ENCODE measurements around a stretch of chr6.

- RAMPAGE, long total RNA, result no peak
- RRBS, result no CpG with 5 or more reads among the region's 12 CpGs
Measured at GRCh38 chr6:32814898-32815865, 1.6 kb downstream of the HLA-DOB start.

GRCh38 chr6:32819492-32819944, 2.7 kb upstream of the HLA-DOB start:
- RAMPAGE, long total RNA, result no peak
- RRBS, result no CpG with 5 or more reads among the region's 5 CpGs

- RAMPAGE, long total RNA, result no peak
- RRBS, result no CpG with 5 or more reads among the region's 14 CpGs
Measured at GRCh38 chr6:32839380-32839824, 863 bp upstream of the TAP2 start.

DNA sequence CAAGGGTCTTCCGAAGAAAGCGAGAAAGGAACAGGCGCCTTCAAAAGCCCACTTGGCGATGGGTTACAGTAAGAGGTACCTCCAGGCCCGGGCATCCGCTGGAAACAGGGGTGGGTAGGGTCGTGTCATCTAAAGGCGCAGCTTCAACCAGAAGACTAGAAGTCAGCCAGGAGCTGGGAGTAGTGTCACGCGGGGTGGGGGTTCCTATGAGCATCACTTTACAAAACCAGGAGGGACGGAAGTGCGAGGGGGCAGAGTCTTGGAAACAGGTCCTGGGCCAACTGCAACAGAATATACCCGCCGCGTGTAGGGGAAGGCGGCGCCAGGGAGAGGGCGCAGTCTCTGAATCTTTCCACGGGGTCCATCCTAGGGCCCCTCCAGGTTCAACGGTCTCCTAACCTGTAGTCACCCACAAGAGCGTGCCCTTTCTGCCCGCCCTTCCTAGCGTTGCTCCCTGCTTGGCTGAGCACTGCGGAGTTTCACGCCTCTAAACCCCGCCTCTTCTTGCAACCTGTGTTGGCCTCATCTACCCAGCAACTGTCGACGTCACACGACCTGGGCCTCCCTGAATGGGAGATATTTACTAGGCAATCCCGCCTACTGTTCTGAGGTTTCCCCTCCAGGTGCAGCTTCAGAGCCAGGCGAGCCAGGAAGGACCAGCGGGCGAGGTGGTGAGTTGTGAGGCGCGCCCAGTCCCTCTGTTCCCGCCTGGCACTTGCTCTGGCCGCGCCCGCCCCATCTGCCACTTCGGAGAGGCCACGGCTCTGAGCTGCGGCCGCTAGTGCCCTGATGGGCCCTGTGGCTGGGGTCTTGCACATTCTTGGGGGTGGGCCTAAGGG, 572 bp upstream of the PSMB8 start:
- RAMPAGE, long total RNA, result start-site peak on the minus strand centred at position 171 of the sequence, 52 bp wide, 20 and 25 reads in 2 replicates
- RRBS, result no CpG with 5 or more reads among the region's 43 CpGs

DNA sequence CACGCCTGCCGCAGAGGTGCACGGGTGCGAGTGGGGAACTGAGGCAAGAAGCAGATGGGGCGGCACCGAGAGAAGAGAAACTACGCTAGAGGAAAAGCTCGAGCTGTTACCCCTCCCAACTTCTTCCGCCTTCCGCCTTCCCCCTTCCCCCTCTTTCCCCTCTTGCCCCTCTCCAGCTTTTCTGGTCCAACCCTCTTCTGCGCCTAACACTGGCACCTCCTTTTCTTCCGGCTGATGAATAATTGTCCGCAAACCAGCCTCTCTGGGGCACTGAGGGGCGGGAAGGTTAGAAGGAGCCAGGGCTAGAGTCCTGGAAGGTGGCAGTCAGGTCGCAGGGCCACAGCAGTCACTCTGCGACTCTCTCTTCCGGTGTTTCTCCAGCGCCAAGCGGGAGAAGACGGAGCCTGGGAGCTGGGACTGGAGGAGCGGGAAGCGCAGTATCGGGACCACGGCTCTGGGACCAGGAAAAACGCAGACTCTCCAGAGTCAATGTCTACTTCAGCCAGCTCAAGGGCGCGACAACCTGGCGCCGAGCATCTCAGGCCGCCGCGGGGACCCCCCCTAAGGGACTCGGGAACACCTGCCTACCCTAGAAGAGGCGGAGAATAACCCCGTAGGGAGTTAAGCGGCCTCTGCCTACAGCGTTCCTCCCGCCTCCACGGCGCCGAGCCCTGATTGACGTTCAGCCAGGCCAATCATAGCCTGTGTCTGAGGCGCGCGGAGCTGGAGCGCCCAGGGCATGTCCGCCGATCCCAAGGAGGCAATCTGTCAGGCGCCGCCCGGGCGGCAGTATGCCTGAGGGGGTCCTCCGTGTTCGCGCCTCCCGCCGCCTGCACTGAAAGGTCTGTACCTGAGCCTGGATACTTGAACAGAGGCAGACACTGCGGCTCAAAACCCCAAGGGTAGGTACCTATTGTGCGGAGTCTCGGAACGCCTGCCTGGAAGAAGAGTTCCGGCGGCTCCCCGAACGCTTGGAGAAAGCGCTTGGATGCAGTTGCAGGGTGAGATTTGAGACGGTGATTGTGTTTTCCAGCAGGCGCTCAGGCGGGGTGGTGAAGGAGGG, 40.4 kb downstream of the PSMB9 start:
- RAMPAGE, long total RNA, result start-site peak on the plus strand centred at position 740 of the sequence, 66 bp wide, 246 and 382 reads in 2 replicates
- RRBS, result no CpG with 5 or more reads among the region's 69 CpGs

GRCh38 chr6:32936090-32936951, 4.5 kb downstream of the HLA-DMB start:
- RAMPAGE, long total RNA, result no peak
- RRBS, result no CpG with 5 or more reads among the region's 10 CpGs

DNA sequence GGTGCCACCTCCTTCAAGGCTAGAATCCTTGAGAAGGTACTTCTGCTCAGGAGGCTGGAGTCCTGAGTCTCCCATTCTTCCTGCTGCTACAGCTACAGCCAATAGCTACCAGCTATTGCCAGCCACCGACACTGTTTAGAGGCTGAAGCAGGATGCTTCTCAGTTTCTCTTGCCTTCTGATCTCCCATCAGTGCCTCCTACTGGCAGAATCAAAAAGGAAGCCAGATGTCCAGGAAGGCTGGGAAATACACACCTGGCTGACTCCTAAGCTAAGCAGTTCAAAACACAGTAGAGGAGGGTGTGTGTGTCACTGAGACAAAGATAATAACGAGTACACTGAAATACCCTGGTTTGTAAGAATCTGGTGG, 2.1 kb upstream of the HLA-DMA start:
- RAMPAGE, long total RNA, result no peak
- RRBS, result no CpG with 5 or more reads among the region's 2 CpGs

- RAMPAGE, long total RNA, result no peak
- RRBS, result no CpG with 5 or more reads among the region's 11 CpGs
Measured at GRCh38 chr6:32977613-32978418, 9.4 kb downstream of the BRD2 start.

DNA sequence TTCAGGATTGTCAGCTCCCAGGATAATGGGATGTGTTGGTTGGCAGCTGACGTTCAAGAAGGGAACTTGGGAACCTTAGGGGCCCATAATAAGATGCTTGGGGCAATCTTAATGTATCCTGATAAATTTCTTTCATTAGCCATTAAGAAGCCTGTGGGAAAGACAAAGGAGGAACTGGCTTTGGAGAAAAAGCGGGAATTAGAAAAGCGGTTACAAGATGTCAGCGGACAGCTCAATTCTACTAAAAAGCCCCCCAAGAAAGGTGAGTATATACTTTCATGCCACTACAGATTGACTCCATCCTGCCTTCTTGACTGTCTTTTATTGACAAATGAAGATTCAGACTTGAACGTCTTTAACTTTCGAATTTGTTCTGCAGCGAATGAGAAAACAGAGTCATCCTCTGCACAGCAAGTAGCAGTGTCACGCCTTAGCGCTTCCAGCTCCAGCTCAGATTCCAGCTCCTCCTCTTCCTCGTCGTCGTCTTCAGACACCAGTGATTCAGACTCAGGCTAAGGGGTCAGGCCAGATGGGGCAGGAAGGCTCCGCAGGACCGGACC, 11.9 kb downstream of the BRD2 start:
- RAMPAGE, long total RNA, result no peak
- RRBS, result no CpG with 5 or more reads among the region's 14 CpGs

- RAMPAGE, long total RNA, result no peak
- RRBS, result no CpG with 5 or more reads among the region's 4 CpGs
Measured at GRCh38 chr6:32980763-32981349, 12.5 kb downstream of the BRD2 start.

DNA sequence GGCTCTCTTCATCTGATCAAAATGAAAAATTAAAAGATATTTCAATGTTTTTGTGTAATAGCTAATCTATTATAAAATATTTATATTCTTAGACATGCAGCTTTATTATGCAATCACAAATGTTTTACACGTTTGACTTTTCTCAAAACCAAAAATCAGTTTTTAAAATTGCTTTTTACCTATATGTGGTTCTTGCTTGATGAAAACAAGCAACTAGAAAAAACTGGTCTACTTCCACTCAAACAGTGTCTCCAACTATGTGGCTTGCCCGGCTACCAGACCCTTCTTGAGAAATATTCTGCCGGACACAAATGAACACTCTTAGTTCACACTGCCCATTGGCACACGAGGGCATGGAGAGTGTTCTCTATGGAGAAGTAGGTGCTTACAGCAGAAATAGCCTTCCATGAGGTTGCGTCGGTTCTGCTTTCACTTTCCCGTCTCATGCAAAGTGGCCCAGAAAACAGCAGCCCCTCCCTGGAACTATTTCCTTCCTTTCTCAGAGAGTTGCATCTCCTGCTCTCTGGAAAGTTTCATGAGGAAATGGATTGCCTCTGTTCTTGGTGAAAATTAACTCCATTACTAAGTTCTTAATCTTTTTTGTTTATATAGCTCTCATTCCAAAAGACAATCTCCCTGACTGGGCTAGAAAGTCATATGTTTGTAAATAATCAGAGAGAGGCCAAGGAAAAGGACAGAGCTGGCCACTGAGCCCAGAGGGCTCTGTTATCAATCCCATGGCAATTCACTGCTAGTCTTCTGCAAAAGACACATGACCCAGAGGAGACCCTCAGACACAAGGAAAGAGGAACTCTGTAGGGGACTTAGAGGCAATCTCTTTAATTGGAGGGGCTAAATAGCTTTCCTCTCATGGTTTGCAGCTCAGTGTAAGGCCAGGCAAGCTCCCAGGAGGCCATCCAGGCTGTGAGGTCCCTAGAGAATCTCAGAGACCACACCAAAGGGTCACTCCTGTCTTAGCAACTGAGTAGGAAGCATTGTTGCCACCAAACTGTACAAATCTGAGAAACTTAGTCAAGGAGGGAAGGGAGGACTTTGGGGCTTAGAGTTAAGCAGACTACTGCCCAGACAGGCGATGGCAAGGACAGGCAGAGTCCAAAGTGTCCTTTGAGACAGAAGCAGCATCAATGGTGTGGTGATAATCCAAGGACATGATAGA, 9.7 kb upstream of the HLA-DOA start:
- RAMPAGE, long total RNA, result no peak
- RRBS, result no CpG with 5 or more reads among the region's 8 CpGs

- RAMPAGE, long total RNA, result no peak
- RRBS, result no CpG with 5 or more reads among the region's 1 CpG
Measured at GRCh38 chr6:33028351-33028835, 19.0 kb upstream of the HLA-DOA start.

DNA sequence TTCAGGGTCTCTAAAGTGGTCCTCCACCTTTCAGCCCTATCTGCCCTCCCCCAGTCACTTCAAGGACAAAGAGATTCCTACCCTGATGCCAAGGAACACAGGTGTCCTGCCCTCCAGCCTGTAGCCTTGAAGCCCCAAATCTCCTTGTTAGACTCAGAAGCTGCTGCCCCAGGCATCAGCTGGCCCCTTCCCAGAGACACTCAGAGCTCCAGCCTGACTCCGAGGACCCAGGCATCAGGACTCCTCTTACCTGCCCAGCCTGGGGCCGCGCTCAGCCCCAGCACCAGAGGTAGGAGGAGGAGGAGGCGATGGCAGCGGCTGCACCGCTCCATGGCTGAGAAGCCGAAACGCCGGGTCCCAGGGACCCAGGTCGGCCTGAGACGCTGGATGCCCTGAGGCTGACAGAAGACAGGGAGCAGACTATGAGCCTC, 343 bp downstream of the COL11A2 start:
- RAMPAGE, long total RNA, result no peak
- RRBS, result 2% methylated on average over 3 of the region's 11 CpGs

- RAMPAGE, long total RNA, result no peak
- RRBS, result 2% methylated on average over 20 of the region's 73 CpGs
Measured at GRCh38 chr6:33192839-33193880, 893 bp upstream of the COL11A2 start.

DNA sequence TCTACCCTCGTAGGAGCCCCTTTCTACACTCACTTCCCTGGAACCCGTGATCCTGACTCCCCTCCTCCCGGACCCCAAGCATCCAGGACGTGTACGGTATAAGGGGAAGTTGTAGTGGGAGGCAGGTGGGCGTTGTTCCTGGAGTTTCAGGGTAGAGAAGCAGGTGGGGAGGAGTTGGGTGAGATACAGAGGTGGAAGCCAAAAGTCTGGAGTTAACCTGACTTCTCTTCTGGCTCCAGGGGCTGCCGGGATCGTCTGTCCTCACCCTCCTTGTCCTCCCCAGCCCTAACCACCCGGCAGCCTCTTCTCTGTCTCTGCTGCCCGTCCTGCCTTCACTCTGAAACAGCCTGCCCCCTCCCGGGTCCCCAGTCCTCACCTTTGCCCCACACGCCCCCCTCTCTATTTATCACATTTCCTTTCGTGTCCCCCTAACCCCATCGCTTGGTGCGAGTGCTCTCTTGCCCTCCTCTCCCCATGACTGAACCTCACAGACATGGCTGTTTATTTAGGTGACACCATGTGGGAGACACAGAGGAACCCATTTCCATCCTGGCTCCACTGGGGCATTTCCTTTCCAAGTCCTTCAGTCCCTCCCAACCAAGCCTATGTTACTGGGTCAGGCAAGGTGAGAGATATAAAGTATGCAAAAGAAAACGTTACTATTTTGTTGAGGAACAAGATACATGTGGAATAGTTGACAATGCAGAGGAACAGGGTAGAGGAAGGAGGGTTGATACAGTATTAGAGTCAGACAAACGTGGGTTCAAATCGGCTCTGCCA, 5.7 kb downstream of the RING1 start:
- RAMPAGE, long total RNA, result no peak
- RRBS, result 3% methylated on average over 3 of the region's 18 CpGs

- RAMPAGE, long total RNA, result no peak
- RRBS, result no CpG with 5 or more reads among the region's 6 CpGs
Measured at GRCh38 chr6:33279599-33280022, 2.7 kb downstream of the B3GALT4 start.

DNA sequence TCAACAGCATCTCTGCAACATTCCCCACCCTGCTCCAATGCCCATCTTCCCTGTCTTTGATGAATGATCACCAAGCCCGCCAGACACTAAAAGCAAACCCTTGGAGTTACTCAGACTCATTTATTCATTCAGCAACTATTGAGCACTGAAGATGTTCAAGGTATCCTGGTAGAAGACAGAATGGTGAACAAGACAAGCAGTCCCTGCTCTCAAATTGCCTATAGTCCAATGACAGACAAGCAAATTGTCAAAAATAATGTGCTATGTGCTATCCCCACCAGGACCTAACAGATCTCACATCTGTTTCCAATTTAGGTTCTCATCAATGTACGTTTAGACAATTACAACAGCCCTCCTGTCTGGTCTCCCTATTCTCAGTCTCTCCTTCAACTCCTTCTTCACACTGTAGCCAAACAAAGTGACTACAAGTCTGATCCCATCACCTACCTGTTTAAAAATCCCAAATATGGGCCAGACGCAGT, 7.5 kb upstream of the RGL2 start:
- RAMPAGE, long total RNA, result no peak
- RRBS, result no CpG with 5 or more reads among the region's 3 CpGs

DNA sequence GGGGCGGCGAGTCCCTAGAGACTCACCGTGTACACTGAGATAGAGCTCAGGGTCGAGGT, 381 bp downstream of the TAPBP start:
- RAMPAGE, long total RNA, result no peak
- RRBS, result no CpG with 5 or more reads among the region's 4 CpGs

DNA sequence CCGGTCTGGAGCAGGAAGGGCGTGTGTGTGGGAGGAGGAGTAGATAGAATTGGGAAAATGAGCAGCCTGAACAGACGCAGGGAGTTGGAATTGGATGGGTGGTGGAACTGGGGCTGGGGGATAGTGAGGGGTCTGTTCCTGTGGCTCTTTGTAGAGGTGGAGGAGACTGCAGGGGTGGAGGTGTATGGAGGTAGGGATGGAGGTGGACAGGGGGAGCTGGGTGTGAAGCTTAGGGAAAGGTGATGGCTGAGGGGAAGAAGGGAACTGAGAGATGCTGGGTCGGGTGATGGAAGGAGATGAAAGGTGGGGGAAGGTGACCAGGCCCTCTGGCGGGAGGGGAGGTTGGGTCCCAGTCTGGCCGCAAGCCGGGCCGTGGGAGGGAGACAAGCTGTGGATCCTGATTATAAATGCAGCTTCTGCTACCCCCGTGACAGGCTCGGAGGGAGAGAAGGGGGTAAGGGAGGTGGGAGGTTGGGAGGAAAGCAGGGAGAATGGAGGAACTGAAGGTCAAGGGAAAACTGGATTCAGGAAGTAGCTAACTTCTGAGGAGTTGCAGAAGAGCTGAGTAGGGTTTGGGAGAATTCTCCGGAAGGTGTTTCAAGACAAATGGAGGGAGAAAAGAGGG, 5.2 kb downstream of the SYNGAP1 start:
- RAMPAGE, long total RNA, result no peak
- RRBS, result no CpG with 5 or more reads among the region's 11 CpGs

GRCh38 chr6:33450405-33450748, 4.0 kb upstream of the ZBTB9 start:
- RAMPAGE, long total RNA, result no peak
- RRBS, result no CpG with 5 or more reads among the region's 3 CpGs

Data from epithelial cell of alveolus of lung (primary cell).